RPMI7951 (cell line): ENCODE results near the genes CORO1A, TBC1D10B, ZNF771 and ZNF768.

GRCh38 chr16:29820678-29821748 lies 751 bp downstream of the MVP start:
- RAMPAGE, long total RNA = no peak

DNA sequence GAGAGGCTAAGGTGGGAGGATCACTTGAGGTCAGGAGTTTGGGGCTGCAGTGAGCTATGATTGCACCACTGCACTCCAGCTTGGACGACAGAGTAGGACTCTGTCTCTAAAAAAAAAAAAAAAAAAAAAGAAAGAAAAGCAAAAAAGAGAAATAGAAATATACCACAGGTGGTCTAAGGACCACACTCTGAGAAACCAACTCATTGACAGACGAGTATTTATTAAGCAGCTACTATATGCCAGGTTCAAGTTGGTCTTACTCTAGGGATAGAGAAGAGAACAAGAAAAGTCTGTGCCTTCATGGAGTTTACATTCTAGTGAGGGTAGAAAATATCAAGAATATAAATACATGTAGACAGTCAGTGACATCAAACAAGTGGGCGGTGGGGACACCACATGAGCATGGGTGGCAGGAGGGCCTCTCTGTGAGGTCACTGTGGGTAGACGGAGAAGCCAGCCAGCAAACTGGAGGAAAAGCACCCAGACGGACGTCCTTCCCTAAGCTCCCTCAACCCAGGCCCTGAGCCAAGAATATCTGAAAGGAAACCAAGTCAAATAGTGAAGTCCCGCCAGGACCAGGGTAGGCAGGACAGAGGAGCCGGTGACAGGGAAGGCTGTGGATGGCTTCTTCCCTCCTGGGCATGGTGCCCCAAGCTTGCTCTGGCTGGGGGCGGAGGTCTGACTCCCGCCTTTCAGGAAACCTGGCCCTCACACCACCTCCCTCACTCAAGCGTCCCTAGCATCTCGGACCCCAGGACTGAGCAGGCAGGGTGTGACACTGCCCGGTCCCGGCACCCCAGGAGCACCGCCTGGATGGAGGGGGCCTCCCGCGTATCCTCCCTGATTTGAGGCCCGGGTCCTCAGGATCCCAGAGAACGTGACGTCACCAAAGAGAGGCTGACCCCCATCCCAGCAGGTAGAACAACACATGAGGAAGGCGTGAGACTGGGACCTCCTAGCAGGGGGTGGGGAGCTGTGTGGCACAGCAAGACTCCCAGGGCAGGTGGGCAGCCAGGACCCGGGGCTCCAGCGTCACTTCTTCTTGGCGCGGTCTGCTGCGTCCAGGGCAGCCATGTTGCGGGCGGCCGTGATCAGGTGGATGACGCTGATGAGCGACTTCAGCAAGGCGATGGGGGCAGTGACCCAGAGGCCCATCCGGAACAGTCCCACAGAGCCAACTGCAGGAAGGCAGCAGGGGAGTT lies 4.5 kb downstream of the CDIPT start:
- RAMPAGE, long total RNA = no peak

GRCh38 chr16:30065921-30066247 lies 324 bp downstream of the ALDOA start:
- RAMPAGE, long total RNA = no peak

- RAMPAGE, long total RNA = no peak
These were observed 2.7 kb upstream of the PPP4C start for GRCh38 chr16:30072993-30073515.

DNA sequence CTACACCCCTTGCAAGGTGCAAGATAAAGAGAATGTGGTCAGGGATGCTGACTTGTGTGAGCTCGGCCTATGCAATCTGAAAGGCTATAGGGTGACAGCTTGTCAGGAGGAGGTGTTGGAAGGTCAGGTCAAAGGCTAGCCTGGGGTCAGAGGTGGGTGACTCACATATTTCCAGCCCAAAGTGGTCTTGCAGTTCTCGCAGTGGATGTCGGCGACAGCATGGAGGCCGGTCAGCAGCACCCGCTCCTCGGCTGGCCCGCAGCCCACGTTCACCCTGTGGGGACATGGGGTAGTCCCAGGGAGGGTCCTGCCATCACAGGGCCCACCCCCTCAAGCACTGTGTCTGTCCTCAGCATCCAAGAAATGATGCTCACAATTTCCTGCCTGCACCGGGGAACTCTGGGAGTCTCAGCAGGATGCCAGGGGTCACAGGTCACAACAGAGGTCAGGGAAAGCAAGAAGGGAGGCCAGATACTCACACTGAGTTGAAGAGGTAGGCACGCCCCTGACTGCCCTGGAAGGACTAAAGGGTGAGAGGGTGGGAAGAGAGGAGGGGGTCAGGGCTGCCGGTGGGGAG lies 1.3 kb downstream of the YPEL3 start:
- RAMPAGE, long total RNA = no peak

- RAMPAGE, long total RNA = no peak
These were observed 1.1 kb upstream of the GDPD3 start for GRCh38 chr16:30114243-30114944.

DNA sequence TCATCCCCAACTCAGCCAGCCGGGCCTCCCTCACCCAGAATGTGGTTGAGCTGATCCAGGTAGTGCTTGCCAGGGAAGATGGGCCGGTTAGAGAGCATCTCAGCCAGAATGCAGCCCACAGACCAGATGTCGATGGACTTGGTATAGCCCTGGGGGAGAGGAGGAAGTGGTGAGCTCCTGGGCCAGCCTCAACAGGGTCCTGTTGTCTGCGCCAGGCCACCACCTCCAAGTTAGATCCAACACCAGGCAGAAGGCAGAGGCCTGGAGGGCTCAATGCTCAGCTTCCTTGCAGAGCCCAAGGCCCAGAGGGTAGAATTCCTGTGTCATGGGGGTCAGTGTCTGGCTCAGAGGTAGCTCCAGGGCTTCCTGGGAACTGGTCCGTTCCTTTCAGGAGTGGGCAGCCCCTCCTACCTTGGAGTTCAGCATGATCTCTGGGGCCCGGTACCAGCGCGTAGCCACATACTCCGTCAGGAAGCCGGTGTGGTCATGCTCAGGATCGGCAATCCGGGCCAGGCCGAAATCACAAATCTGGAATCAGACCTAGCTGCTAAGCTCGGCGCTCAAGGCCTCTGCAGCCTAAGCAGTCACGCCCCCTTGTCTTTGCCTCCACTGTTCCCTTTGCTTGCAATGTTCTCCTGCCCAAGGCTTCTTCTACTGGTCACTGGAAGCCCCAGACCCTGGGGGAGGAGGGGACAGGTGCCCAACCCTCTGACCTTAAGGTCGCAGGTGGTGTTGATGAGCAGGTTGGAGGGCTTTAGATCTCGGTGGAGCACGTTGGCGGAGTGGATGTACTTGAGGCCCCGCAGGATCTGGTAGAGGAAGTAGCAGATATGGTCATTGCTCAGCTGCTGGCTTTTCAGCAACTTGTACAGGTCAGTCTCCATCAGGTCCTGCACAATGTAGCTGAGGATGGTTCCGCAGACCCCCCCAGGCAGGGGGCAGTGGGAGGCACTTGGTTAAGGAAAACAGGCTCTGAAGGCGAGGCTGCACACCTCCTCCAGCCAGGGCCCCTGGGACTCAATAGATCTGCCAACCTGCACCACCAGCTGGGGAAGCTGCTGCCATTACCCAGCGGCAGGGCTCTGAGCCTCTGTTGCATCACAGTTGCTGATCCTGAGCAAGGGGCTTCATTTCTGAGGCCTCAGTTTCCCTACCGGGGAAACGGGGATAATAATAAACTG lies 4.7 kb upstream of the GDPD3 start:
- RAMPAGE, long total RNA = no peak

DNA sequence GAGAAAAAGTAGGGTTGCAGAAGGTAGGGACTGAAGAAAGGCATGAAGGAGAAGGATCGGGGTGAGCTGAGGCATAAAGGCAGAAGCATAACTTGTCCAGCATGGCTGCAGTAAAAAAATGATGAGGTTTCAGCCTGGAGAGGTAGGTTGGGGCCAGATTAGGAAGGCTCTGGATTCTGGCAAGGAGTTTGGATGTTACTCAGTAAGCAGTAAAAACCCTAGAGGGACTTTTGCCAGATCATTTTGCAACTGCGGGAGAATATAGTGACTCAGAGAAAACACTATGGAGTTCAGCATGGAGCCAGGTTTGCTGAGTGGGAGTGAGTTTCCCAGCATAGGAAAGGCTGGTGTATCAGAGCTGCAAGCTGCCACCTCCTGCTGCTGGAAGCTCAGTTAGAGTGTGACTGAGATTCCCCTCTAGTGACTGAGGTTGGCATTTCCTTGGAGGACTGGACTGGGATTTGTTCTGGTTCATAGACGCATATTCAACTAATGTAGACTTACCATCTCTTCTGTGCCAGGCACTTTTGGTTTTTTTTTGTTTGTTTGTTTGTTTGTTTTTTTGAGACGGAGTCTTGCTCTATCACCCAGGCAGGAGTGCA lies 1.3 kb upstream of the MAPK3 start:
- RAMPAGE, long total RNA = no peak

- RAMPAGE, long total RNA = no peak
These were observed at the start of gene CORO1A for GRCh38 chr16:30182962-30183950. Gene CORO1A, plus strand, starts transcription at chr16:30183602.

- RAMPAGE, long total RNA = no peak
These were observed 1.1 kb downstream of the CORO1A start for GRCh38 chr16:30184380-30185091.

GRCh38 chr16:30350503-30351810 lies 4.2 kb downstream of the CD2BP2 start:
- RAMPAGE, long total RNA = no peak

DNA sequence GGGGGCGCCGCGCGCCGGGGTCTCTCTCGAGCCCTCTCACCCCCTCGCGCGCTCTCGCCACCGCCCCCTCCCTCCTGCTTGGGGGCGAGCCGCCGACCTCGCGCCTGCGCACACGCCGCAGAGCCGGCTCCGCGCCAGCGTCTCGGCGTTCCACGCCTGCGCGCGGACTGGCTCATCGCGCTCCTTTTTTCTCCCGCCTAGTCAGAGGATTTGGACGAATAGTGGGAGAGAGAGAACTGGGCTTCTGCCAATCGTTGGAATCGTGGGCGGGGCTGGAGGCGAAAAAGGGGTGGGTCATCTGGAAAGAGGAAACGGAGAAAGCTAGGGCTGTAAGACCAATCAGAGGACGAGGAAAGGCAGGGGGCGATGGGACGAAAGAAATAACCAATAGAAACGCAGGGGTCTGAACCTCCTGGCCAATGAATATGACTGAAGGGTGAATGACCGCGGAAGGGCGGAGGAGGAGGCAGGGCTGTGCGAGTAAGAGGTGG lies at the start of gene TBC1D10B:
Gene TBC1D10B (minus strand): TSS at position 144 of the 491 bp plus-strand sequence.
- RAMPAGE, long total RNA = no peak

GRCh38 chr16:30370842-30371567 lies 711 bp upstream of the TBC1D10B start:
- RAMPAGE, long total RNA = no peak

- RAMPAGE, long total RNA = no peak
These were observed 750 bp downstream of the SEPTIN1 start for GRCh38 chr16:30381229-30382393.

DNA sequence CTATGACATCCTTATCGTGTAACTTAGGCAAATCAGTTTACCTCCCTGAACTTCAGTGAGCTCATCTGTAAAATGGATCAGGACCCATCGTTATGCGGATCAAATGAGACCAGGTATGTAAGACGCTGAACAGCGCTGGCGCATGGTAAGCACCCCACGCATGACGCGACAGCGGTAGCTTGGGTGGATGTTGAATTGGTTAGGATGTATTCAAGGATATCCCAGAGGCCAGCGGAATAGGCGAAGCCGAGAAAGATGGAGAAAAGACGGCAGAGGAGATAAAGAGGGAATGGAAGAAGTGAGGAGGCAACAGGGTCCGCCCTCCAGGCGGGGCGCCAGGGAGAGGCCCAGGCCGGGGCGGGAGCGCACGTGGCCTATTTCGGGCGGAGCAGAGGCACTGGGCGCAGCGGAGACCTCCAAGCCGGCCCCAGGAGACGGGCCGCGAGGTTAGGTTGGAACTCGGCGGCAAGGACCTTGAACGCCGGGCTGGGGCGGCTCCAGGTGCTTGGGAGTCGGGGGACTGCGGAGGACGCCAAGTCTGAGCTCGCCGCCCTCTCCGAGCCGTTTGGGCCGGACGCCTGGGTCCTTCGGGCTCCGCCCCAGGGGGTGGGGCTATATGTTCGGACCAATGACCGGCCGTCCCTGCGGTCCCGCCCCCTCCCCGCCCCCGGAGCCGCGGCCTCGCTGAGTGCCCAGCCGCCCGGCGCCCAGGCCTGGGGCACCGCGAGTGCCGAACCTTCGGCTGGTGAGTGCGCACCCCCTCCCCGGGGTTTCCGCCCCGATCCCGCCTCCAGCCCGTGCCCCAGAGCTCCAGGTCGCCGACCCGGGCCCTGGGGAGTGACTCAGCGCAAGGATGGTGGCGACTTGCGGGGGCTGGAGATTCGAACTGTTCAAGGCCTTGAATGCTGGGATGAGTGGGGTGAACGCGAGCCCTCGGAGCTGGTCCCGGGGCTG lies at the start of gene ZNF771:
Gene ZNF771 (plus strand): TSS at position 687 of the 954 bp plus-strand sequence.
- RAMPAGE, long total RNA = no peak

GRCh38 chr16:30444152-30444850 lies 1.4 kb downstream of the SEPHS2 start:
- RAMPAGE, long total RNA = no peak

DNA sequence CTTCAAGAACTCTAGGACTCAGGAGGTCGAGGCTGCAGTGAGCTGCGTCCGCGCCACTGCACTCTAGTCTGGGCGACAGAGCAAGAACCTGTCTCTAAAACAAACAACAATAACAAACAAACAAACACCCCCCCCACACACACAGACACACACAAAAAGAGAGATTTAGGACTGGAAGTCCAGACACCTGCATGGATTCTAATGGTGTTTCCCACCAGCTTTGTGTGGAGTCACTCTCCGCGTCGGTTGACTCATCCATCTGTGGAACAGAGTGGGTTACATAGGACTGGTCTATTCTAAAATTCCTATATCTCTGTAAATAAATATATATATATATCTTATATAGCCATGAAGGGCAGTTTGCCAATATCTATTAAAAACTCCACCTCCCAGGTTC lies 660 bp upstream of the SEPHS2 start:
- RAMPAGE, long total RNA = no peak

DNA sequence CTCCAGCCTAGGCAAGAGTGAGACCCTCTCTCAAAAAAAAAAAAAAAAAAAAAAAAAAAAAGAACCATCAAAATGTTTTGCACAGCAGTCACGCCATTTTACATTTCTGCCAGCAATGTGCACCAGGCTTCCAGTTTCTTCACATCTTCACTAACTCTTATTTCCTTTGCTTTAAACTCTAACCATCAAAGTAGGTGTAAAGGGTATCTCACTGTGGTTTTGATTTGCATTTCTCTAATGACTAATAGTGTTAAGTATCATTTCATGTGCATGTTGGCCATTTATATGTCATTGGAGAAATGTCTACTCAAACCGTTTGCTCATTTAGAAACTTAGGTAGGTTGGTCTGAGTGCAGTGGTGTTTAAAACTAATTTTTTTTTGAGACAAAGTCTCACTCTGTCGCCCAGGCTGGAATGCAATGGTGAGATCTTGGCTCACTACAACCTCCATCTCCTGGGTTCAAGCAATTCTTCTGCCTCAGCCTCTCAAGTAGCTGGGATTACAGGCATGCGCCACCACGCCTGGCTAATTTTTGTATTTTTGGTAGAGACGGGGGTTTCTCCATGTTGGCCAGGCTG lies 1.5 kb upstream of the ITGAL start:
- RAMPAGE, long total RNA = no peak

GRCh38 chr16:30526139-30527134 lies at the start of gene ZNF768:
Gene ZNF768, minus strand, starts transcription at chr16:30526566.
- RAMPAGE, long total RNA = no peak

- RAMPAGE, long total RNA = no peak
These were observed 1.0 kb downstream of the ZNF747 start for GRCh38 chr16:30533489-30534146.